Measurements from ENCODE around the gene GLYATL3.

DNA sequence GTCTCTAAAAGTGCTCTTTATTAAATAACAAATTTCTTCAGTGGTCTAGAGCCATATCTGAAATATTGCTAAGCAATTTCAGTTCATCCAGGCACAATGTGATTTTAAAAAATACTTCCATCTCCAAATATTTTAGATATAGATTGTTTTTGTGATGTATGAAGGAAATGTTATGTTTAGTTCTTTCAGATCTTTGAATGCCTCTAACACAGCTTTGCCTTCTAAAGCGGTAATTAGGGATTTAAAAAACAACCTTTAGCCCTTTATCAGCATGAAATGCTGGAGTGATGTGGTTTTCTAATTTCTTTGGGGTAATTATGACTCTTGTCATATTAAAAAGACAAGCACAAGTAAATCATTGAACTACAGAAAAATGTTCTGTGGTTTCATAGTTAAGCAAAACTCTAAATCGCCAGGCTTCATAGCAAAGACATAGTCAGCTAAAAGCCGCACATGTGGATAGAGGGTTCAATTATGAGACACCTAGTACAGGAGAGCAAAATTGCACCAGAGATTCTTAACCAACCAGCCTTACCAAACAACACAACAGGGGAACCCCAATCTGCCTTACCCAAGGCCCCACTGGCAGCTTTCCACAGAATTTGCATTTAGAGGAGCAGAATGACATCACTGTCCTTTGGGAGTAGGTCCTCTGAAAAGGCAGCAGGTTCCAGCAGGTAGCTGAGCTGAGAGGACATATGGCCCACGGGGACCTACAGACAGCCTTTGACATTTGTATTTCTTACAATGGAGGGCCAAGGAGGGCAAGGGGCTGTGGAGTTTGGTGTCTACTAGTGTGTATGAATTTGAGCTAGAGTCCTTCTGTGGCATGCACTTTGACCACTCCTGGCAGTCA lies 170.8 kb upstream of the SUPT3H start:
- PRO-cap, 2 experiments = no peak in any of the 2 experiments

DNA sequence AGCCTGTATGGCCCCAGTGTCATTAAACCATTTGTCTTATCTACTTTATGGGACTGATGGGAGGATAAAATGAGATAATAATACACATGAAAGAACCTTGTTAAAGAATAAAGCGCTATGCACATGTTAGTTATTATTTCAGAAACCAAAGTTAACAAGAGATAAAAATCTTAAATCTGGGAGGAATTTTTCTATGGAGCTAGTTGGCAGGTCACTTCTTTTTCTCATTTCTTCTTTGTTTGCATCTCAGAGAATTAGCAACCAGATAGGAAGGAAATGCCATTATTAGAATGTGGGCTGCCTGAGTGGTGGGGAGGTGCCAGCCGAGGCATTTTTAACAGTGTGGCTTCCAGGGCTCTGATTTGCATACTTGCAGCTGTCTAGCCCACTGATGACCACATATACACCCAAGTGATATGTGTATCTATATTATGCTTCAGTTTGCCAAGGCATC lies 206.8 kb downstream of the CLIC5 start:
- PRO-cap, 2 experiments = no peak in any of the 2 experiments

DNA sequence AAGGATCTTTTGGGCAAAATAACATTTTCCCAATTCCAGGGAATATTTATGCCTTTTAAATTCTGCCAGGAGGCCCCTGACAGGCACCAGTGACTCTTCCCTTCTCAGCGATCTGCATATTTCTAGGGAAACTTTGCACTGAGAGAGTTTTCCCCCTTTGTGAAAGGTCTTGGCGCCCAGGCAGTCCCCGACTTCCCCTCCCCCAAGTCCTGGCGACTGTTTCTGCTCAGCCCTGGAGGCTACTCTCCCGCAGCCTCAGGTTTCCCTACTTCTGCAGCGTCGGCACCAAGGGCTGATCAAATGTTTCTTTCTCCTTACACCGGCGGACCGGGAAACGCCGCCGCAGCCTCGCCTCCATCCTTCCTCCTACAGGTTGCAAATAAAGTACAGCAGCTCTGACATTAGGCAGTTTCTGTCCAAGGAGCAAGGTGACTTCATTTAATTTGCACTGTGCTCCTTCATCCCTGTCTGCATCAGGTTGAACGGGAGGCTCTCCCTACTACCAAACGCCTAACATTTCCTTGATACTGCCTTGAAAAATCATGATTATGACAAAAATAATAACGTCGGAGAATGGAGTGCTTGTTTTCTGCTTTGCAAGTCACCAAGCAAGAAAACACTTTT lies 1.2 kb downstream of the CLIC5 start:
- PRO-cap, 2 experiments = peak in 1 of 2 experiments; most common plus-strand start position 268 of the sequence (in 1); most common minus-strand start position 301 of the sequence (in 1)

DNA sequence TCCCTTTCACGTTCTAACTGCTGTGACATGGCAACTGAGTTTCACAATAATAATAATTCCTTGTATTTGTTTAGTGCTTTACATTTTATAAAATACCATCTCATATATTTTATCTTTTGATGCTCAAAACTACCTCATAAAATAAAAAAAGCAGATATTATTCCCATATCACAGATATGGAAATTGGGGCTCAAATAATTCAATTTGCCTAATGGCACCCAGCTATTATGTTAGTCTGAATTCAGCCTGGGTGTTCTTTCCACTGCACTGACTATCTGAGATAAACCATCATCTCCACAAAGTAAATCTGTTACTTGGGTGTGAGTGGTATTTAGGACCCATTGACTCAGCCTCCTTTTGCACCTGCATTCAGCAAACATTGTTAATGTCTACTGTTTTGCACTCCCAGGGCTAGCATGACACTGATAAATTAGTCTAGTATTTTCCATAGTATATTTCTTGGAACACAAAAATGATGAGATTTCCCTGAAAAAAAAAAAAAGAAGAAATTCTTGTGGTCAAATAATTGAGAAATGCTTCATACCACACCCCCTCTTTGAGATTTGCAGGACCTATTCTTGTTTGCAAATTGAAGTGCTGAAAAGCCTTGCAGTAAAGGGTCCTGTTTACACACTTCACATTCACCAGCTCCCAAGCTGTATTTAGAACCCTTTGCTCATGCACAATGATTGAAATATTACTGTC lies 36.1 kb upstream of the CLIC5 start:
- PRO-cap, 2 experiments = no peak in any of the 2 experiments

DNA sequence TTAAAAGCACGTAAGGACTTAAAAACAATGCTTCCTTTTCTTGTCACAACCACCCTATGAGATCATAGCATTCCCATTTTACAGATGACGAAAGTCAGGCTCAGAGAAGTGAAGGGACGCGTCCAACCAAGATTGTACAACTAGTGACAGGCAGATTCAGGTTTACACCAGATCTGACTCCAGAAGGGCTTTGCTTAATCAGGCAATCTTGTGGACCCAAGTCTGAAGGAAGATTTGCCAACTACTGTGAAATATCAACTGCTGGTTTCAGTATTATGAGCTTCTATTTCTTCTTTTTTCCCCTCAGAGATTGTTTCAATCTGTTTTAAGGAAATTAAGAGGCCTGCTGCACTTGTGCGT lies 902 bp downstream of the ENPP4 start:
- PRO-cap, 2 experiments = no peak in any of the 2 experiments

DNA sequence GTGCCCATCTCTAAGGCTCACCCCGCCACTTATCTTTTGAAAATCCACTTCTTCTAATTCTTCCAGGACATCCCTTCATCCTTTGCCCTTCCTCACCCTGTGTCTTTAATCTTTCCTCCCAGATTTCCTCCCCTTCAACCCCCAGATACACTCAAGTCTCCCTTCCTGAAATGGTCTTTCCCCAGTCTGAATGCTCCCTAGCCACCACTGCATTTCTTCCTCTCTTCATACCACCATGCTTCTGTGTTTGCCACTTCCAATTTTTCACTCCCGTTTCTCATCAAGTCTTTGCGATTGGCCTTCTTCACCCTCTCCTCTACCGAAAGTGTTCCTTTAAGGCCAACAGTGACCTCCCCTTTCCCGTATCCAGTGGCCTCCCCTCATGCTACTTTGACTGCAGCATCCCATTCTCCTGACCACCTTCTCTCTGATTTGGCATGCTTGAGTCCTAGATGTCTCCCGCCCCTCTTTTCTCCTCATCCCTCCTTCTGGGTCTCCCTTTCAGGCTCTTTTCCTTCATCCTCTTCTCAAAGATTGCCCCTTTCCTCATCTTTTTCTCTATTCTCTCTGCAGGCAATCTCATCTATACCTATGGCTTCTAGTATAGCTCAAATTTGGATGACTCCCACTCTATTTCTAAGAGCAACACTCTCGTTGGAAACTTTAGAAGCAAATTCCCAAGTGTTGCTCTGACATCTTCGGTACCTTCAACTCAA lies 48.5 kb downstream of the ADGRF5 start:
- PRO-cap, 2 experiments = no peak in any of the 2 experiments

GRCh38 chr6:47061420-47062003 lies 19.4 kb upstream of the ADGRF1 start:
- PRO-cap, 2 experiments = no peak in any of the 2 experiments

DNA sequence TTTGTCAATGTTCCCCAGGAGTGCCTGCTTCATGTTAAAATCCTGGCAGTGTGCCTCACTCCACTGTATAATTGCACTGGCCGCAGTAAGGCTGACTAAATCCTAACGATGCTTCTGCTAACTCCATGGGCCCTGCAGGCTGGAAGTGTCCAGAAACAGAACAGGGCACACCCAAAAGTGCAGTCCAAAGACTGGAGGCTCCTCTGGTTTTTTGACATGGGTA lies 41.5 kb upstream of the ADGRF1 start:
- PRO-cap, 2 experiments = no peak in any of the 2 experiments

GRCh38 chr6:47308418-47308760 lies 1.3 kb downstream of the TNFRSF21 start:
- PRO-cap, 2 experiments = no peak in any of the 2 experiments

DNA sequence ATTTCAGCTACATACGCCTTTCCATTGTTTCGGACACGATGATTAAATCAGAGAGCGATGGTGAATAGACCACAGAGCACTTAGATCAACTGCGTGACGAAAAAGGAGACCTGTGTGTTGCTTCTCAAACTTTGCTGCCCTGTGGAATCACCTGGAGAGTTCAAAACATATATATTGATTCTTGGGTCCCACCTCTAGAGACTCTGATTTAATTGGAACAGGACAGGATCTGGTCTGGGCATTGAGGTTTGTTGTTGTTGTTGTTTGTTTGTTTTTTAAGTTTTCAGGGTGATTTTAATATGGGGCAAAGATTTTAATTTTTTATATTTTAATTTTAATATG lies 440 bp upstream of the TNFRSF21 start:
- PRO-cap, 2 experiments = no peak in any of the 2 experiments

GRCh38 chr6:47477858-47478732 lies 506 bp downstream of the CD2AP start:
- PRO-cap, 2 experiments = peak in 2 of 2 experiments; most common plus-strand start chr6:47478192 (in 2); most common minus-strand start chr6:47478052 (in 1)

GRCh38 chr6:47521979-47522472 lies 44.4 kb downstream of the CD2AP start:
- PRO-cap, 2 experiments = no peak in any of the 2 experiments

DNA sequence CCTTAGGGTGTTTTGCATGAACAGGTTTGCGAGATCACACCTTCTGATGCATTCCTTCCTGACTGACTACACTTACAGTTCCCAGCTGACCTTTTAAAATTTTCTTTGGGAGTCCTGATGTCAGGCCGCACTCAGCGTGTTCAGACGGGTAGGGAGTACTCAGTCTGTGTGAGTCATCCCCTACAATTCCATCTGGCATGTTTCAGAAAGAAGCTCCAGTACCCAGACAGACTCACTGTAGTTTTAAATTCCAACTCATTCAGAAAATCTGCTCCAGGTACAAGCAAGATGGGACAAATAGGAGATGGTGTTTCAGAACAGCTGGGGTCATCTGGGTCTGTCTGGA lies 1.8 kb downstream of the ADGRF4 start:
- PRO-cap, 2 experiments = no peak in any of the 2 experiments

DNA sequence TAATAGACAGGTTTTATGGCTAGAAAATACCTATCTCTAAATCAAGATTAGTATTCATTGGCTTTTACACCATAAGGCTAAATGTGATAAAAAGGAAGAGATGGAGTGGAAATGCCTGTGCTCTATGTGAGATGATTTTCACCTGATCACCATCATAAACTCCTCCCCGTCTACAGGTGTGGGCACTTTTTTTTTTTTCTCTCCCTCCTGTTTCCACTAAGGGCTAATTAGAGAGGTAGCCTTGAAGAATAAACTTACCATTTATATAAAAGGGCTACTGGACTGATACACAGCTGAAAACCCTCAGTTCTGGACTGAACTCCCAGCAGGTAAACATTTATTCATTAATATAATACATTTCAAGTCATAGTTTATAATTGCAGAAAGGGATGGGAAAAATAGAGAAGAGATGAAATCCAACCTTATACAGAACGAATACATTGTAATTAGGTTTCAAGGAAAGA lies at the start of gene GLYATL3:
GLYATL3 (plus strand) TSS at position 210 of the 464 bp plus-strand sequence.
- PRO-cap, 2 experiments = no peak in any of the 2 experiments

- PRO-cap, 2 experiments = no peak in any of the 2 experiments
Observed at GRCh38 chr6:49728622-49729184, 15.4 kb upstream of the CRISP2 start.

DNA sequence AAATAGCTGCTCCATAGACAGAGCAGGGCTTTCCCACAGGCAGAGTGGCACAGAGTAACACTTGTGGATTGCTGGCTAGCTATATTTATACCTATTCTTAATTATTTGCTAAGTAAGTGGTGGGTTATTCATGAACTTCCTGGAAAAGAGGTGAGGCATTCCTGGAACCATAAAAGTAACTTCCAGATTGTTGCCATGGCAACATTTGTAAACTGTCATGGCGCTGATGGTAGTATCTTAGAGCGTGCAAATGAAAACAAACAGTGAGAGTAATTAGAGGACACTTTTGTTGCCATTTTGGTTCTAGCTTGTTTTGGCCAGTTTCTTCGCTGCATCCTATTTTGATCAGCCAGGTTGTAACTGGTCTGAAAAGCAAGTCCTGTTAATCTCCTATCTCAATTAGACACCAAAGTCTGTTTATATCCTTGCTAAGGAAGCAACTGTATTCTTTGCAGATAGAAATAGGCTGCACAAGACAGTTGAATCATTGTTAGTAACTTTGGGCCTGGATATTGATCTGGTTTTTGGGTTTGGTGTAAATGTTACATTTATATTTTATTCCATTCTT lies 23.9 kb downstream of the DEFB114 start:
- PRO-cap, 2 experiments = no peak in any of the 2 experiments

GRCh38 chr6:50822110-50822814 lies 3.6 kb downstream of the TFAP2B start:
- PRO-cap, 2 experiments = no peak in any of the 2 experiments

- PRO-cap, 2 experiments = no peak in any of the 2 experiments
Observed at GRCh38 chr6:51317591-51318039, 498.9 kb downstream of the TFAP2B start.

GRCh38 chr6:52078099-52078718 lies 9.2 kb downstream of the PKHD1 start:
- PRO-cap, 2 experiments = no peak in any of the 2 experiments

GRCh38 chr6:52285214-52285564 lies 647 bp upstream of the MCM3 start:
- PRO-cap, 2 experiments = no peak in any of the 2 experiments